Hair follicular keratinocyte (primary cell): Measurements from ENCODE around the gene SGCA.

DNA sequence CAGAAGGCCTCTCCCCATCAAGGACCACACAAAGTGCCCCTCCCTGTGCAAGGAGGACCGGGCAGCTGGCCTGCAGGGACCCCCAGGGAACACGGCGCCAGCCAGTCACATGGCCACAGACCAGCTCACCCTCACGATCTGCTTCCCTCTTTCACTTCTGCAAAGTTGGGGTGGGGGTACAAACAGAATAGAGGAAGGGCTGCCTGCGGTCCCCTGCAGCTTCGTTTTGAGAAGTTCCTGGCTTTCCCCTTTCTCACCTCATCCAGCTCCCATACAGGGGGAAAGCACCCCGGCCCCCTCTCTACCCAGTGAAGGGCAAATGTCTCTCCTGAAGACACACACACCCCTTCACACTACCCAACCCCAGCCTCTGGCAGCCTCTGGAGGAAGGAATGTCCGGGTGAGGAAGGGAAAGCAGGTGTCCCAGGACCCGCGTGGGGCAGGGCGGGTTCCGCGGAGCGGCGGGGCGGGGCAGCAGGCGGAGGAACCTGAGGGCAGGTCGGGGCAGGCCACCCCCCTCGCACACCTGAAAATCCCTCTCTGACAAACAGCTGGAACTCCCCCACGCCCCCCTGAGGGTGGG lies 2.0 kb downstream of the PPP1R9B start:
- RAMPAGE, long total RNA: no peak

DNA sequence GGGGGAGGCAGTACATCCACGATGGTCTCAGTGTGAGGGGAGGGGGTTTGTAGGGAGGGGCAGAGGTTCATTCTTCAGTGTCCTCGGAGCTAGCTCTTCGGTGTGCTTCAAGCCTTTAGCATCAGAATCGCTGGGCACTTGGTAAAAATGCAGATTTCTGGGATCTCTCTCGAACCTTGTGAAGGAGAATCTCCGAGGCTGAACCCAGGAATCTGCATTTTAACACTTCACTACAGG lies 789 bp upstream of the PPP1R9B start:
- RAMPAGE, long total RNA: no peak

GRCh38 chr17:50160875-50161327 lies 4.9 kb upstream of the SGCA start:
- RAMPAGE, long total RNA: no peak

DNA sequence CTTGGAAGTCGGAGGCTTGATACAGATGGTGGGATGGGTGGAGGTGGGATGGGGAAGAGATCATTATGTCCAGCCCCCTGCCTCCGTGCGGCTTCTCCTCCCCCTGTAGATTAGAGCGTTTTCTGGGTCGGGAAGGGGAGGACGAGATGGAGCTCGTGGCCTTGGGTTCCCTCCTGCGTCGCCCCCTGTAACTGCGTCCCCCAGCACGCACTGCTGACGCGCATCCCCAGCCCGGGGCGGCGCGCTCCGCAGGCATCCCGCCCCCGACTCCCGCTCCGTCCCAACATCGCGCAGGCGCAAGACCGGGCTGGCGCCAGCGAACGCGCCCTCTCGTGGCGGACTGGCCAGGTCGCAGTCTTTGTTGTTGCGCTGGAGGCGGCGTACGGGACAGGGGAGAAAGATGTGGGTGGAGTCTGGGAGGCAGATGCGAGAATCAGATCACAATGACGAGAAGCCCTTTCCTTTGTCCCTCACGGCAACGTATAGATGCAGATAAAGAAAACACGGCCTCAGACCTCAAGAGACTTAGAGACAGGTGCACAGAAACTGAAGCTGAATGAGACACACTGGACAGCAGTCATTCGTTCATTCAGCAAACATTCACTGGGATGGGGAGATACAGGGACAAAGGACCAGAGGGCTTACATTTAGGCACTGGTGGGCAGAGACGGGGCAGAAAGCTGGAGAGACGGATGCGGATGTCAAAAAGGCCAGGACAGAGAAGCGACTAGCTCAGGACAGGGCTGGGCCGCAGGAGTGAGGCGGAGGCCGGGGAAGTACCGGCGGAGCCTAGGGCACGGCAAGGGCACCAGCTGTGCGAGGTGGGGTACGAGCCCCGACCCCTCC lies 4.3 kb upstream of the SGCA start:
- RAMPAGE, long total RNA: no peak

GRCh38 chr17:50165454-50166098 lies at the start of gene SGCA:
Gene SGCA (plus strand): TSS chr17:50166005.
- RAMPAGE, long total RNA: no peak

- RAMPAGE, long total RNA: no peak
Measured at GRCh38 chr17:50169907-50170339, 4.1 kb downstream of the SGCA start.

GRCh38 chr17:50186229-50187396 lies 14.8 kb downstream of the COL1A1 start:
- RAMPAGE, long total RNA: no peak

GRCh38 chr17:50201718-50202123 lies 290 bp upstream of the COL1A1 start:
- RAMPAGE, long total RNA: no peak

DNA sequence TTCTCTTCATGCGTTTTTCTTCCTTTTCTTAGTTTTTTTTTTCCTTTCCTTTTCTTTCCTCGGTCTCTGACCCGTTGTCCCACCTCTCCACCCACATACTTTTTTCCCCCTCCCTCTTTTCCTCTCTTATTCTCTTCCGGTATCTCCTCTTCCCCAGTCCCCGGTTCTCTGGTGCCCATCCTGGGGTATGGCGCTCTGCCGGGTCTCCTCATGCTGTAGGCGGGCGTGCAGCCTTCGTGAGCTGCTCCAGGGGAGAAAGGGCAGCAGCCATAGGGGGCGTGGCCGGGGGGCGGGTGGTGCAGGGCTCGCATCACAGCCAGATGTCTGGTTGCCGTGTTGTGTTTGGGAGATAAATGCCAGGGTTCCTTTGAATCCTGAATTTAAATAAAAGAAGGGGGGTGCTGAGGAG lies 5.4 kb upstream of the COL1A1 start:
- RAMPAGE, long total RNA: no peak

- RAMPAGE, long total RNA: no peak
Measured at GRCh38 chr17:50214903-50215413, 13.5 kb upstream of the COL1A1 start.

DNA sequence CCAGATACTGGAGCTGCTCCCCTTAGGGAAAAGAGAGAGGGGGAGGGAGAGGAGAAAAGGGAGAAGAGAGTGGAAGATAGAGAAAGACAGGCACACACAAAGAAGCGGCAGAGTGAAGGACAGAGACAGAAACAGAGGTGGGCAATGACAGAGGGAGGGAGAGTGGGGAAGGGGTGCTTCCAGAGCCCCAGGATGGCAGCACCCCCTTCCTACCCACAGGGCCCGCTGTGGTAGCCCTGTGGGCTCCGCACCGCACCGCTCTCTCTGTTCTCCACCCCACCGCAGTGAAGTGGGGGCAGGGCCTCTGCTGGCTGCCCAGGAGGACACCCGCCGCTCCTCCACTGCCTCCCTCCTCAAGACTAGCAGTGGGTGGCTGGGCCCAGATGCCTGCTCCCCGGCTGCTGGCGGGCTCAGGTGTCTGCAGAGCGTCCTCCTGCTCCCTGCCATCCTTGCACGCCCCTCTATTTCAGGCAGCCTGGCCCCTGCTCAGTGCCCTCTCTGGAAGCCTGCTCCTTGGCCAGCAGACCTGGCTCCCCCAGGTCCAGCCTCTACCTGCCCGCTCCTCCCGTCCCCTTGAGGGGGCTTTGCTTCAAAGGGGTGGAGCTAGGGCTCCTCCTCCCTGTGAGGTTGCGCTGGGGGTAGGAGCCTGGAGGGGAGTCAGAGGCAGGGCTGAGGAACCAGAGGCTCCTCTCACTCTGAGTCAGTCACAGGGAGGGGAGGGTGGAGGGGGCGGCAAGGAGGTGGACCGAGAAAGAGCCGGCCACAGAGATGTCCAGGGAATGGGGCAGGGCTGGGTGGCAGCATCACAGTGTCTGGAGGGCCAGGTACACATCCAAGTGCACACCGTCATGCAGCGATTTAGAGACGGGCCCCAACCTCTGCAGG lies 10.0 kb upstream of the TMEM92 start:
- RAMPAGE, long total RNA: no peak

DNA sequence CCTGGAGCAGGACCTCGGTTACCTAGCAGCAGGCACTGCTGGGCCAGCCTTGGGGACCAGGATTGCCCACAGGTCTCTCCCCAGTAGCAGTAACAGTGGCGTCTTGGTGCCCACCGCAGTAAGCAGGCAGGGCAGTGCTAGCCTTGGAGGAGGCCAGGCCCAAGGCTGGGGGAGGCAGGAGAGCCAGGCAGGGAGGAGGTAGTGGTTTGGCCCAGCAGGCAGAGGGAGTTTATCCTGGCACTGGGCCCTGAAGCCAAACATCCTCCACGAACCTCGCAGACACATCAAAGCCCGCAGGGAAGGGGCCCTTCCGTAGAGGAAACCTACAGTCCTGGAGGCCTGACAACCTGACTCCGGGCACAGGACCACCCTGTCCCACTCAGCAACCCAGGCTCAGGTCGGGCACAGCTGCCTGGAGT lies 7.7 kb upstream of the TMEM92 start:
- RAMPAGE, long total RNA: no peak

GRCh38 chr17:50279999-50280488 lies 5.8 kb downstream of the TMEM92 start:
- RAMPAGE, long total RNA: no peak

DNA sequence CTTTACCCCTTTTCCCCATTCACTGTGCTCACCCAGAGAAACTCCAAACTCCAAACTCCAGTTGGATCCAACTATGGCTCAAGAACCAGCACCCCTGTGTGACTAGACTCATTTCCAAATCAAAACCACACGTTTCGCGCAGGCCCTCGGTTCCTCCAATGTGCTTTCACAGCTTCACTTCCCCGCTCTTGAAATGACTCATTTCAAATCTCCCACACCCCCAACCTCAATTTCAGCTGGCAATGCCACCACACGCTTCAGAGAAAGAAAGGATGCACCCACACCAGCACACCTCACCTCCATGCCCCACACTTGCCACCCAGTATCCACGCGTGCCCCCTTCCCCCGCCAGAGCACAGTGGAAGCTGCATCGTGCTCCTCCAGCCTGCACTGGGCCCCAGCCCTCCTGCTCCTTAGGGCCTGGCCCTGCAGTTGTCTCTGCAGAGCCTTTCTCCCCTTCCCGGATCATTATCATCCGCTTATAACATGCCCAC lies 9.0 kb downstream of the TMEM92 start:
- RAMPAGE, long total RNA: no peak

- RAMPAGE, long total RNA: no peak
Measured at GRCh38 chr17:50287351-50287768, 13.1 kb downstream of the TMEM92 start.

DNA sequence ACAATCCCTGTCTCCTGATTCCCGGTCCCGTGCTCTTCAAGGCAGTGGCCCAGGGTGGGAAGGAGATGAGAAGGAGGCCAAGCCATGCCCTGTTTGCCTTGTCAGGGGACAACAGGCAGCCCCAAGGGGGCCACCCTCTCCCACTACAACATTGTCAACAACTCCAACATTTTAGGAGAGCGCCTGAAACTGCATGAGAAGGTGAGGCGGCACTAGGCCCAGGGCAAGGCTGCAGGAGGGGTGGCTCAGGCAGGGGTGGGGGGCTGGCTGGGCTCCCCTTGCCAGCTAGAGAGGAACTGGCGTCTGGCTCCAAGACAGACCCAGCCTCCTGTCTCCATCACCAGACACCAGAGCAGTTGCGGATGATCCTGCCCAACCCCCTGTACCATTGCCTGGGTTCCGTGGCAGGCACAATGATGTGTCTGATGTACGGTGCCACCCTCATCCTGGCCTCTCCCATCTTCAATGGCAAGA lies 5.6 kb downstream of the CHAD start:
- RAMPAGE, long total RNA: no peak

DNA sequence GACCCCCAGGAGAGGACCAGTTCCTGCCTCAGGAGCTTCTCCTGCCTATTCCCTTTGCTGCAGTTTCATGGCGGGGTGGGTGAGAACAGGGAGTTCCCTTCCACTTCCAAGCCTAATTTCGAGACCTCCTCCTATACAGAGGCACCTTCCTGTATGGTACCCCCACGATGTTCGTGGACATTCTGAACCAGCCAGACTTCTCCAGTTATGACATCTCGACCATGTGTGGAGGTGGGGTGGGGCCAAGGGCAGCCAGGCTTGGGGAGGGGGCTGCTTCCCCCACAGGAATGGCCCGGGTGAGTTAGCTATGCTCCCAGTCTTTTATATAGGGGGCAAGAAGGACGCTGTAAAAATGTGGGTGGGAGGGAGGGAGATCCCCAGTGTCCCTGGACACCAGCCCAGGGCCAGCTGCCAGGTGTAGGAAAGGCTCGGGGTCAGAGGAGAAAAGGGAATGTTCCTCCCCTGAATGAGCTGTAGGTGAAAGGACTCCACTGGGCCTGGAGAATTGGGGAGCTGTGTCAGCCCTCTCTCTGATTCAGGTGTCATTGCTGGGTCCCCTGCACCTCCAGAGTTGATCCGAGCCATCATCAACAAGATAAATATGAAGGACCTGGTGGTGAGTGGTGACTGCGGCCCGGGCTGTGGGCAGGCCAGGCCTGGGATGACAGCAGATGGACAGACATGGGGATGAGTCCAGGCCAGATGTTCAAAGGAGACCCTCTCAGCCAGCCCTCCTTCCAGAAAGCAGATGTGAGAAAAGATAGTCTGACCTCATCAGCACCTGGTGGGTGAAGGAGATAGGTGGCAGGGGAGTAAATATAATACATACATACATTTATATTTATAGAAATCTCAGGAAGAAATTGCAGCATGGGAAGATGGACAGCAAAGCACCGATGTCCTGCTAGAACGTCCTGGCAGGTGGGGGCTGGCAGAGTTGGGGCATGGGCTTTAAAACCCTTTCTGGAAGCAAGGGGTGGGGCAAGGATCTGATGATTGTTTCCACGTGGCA lies 4.7 kb downstream of the CHAD start:
- RAMPAGE, long total RNA: no peak

DNA sequence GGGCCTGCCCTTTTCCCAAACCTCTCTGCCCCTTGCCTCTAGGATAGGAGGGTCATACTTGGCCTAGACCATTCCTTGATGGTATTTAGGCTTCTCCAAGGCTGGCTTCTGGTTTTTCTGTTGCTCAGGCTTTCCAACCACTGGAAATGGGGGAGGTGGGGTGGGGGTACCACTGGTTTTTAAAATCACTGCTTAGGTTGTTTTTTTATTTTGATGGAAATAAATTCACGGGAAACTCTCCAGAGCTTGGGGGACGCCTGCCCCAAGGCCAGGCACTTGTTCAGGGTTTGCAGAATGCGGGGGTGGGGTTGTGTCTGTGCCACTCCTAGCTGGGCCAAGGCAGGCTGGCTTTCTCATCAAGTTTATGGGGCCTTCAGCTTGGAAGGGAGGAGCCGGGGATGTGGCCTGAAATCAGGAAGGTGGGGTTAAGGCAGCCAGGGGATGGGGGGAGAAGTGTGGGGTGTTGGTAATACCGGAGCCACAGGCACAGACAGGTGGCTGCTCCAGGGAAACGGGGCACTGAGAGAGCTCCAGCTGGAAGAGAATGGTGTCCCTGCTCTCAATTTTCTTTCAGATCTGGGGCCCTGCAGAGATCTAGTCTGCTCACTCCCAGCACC lies 1.7 kb upstream of the CHAD start:
- RAMPAGE, long total RNA: no peak

DNA sequence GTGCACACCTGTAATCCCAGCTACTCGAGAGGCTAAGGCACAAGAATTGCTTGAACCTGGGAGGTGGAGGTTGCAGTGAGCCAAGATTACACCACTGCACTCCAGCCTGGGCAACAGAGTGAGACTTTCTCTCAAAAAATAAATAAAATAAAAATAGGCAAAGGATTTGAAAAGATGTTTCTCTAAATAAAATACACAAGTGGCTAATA lies 9.2 kb upstream of the MYCBPAP start:
- RAMPAGE, long total RNA: no peak

- RAMPAGE, long total RNA: no peak
Measured at GRCh38 chr17:50550618-50551145, 3.7 kb downstream of the SPATA20 start.